Smooth muscle cell (in vitro differentiated cells): ENCODE measurements around the gene ZSWIM5.

DNA sequence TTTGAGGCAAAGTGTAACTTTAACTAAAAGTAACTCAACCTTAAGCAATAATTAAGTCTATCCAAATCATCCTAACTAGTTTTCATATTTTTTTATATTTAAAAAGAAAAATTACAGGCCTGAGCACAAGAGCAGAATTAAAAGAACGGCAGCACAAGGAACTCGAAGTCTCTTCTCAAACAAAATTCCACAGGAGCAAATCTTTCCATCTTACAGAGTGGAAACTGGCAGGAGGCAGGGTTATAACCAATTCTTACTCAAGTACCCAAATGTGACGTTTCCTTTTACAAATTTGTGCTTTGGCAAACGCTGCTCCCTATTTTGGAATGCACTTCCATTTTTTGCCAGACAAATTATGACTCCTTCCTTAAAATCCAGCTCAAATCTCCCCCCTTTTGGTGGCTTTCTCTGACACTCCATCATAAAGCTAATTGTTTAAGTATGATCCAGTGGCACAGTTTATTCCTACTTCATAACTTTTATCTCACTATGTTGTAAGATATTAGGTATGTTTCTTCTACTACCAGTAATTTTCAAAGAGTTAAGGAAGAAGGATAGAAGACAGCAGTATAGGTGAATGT lies 7.8 kb downstream of the ERI3 start:
- RAMPAGE, long total RNA: no peak

- RAMPAGE, long total RNA: no peak
Observed at GRCh38 chr1:44406020-44406426, 968 bp downstream of the RNF220 start.

DNA sequence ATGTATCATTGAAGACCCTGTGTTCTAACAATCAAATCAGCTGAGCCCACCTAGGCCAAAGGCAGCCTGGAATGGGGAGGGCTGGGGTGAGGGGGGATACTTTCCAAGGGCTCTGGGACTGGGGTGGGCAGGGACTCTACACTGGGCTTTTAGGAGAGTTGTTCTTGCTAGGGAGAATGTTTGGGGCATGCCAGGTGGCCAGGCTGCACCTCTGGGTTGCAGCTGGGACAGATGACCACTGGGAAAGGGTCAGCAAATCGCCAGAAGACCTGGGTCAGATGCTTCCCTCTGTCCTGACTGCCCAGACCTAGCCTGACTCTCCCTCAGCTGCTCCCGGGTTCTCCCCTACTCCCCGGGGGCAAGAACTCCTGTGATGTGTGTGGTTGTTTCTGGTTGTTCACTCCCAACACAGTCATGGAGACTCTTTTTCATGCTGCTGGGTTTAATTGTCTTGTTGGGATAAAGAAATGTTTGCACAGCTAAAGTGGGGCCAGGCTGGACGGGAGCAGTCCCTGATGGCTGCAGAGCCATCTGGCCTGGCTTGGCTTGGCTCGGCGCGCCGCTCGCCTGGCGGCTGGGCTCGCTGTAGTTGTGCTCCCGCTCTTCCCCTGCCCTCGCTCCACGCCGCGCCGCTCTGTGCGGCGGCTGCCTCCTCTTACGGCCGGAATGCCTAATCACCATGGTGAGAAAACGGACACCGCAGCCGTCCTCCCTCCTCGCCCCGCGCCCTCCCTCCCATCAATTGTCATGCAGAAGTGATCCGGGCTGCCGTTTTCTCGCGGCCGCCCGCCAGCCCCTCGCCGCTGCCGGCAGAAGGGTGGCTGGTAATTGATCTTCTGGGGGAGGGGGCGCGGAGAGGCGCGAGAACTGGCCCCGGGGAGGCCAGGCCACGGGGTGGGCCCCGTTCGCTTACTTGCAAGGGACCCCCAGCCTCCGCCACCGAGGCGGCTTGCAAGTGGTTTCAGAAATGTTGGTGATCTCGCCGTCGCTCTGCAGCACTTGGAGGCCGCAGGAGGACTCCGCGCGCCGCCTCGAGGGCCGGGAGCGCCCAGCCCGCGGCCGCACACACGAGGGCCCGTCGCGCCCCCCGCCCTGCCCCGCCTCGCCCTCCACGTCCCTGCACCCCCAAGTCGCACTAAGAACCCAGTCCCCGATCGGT lies 12.2 kb downstream of the RNF220 start:
- RAMPAGE, long total RNA: no peak

- RAMPAGE, long total RNA: no peak
Observed at GRCh38 chr1:44542883-44543301, 131.4 kb downstream of the TMEM53 start.

- RAMPAGE, long total RNA: no peak
Observed at GRCh38 chr1:44635698-44636334, 38.5 kb downstream of the TMEM53 start.

- RAMPAGE, long total RNA: no peak
Observed at GRCh38 chr1:44637605-44638852, 36.3 kb downstream of the TMEM53 start.

GRCh38 chr1:44640040-44640622 lies 34.1 kb downstream of the TMEM53 start:
- RAMPAGE, long total RNA: no peak

GRCh38 chr1:44676365-44677474 lies 2.2 kb downstream of the ARMH1 start:
- RAMPAGE, long total RNA: no peak

DNA sequence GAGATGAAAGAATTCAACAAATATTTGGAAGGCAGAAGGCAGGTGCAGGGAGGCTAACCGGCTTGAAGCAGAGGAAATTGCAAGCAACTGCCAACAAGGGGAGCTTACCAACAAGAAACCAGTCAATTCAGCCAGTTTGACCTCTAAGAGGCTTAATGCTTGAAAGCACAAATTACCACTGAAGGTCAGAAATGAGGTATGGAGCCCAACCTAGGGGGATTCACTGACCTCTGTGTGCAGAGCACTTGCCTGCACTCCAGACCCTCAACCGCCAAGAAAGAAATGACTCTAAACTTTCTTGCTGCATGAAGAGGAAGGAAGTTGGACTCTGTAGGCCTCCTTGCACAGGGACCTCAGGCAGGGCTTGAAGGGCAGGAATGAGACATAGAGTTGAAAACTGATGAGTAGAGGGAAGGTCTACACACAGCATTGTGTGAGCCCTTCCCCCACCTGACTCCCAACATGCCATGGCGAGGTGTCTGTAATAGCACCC lies 10.0 kb downstream of the ARMH1 start:
- RAMPAGE, long total RNA: no peak

- RAMPAGE, long total RNA: no peak
Observed at GRCh38 chr1:44793346-44794047, 5.5 kb upstream of the BEST4 start.

- RAMPAGE, long total RNA: no peak
Observed at GRCh38 chr1:45206234-45207251, at the start of gene ZSWIM5. Gene ZSWIM5, minus strand, starts transcription at chr1:45206605.

GRCh38 chr1:45622925-45623762 lies 710 bp downstream of the CCDC17 start:
- RAMPAGE, long total RNA: no peak

- RAMPAGE, long total RNA: no peak
Observed at GRCh38 chr1:45637382-45638124, 13.7 kb upstream of the CCDC17 start.

GRCh38 chr1:45914119-45914838 lies 110.9 kb downstream of the MAST2 start:
- RAMPAGE, long total RNA: no peak

DNA sequence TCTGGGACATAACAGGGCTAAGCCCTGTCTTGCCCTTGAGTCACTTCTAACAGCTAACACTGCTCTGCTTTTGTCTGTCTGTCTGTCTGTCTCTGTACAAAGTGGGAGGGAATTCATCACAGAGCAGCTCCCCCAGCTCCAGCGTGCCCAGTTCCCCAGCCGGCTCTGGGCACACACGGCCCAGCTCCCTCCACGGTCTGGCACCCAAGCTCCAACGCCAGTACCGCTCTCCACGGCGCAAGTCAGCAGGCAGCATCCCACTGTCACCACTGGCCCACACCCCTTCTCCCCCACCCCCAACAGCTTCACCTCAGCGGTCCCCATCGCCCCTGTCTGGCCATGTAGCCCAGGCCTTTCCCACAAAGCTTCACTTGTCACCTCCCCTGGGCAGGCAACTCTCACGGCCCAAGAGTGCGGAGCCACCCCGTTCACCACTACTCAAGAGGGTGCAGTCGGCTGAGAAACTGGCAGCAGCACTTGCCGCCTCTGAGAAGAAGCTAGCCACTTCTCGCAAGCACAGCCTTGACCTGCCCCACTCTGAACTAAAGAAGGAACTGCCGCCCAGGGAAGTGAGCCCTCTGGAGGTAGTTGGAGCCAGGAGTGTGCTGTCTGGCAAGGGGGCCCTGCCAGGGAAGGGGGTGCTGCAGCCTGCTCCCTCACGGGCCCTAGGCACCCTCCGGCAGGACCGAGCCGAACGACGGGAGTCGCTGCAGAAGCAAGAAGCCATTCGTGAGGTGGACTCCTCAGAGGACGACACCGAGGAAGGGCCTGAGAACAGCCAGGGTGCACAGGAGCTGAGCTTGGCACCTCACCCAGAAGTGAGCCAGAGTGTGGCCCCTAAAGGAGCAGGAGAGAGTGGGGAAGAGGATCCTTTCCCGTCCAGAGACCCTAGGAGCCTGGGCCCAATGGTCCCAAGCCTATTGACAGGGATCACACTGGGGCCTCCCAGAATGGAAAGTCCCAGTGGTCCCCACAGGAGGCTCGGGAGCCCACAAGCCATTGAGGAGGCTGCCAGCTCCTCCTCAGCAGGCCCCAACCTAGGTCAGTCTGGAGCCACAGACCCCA lies 97.7 kb downstream of the PIK3R3 start:
- RAMPAGE, long total RNA: no peak

DNA sequence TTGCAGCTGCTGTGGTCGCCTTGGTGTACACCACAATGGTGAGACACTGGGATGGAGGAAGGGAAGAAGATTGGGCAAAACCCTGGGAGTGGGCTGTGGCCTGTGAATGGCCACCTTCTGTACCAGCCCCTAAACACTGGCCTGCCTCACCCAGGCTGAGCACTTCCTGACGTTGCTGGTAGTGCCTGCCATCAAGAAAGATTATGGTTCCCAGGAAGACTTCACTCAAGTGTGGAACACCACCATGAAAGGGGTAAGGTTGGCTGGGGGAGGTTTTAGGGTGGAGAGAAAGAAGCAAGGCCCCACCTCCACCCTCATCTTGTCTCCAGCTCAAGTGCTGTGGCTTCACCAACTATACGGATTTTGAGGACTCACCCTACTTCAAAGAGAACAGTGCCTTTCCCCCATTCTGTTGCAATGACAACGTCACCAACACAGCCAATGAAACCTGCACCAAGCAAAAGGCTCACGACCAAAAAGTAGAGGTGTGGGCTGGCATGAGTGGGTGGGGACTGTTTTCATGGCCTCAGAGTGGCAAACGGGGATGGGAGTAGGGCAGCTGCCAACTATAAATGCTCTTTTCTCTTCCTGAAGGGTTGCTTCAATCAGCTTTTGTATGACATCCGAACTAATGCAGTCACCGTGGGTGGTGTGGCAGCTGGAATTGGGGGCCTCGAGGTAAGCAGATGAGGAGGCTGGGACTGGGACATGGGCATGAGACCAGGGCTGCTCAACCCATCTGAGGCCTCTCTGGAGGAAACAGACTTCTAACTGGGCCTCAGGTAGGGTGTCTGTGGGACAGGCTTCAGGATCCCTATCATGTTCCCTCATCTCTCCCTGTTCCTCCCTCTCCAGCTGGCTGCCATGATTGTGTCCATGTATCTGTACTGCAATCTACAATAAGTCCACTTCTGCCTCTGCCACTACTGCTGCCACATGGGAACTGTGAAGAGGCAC lies 8.6 kb upstream of the P3R3URF start:
- RAMPAGE, long total RNA: no peak

GRCh38 chr1:46285420-46285819 lies 18.0 kb downstream of the LRRC41 start:
- RAMPAGE, long total RNA: no peak

- RAMPAGE, long total RNA: no peak
Observed at GRCh38 chr1:46297183-46297682, 6.2 kb downstream of the LRRC41 start.

GRCh38 chr1:46635701-46636429 lies 19.3 kb upstream of the MOB3C start:
- RAMPAGE, long total RNA: no peak

- RAMPAGE, long total RNA: no peak
Observed at GRCh38 chr1:46644933-46645603, 23.1 kb downstream of the ATPAF1 start.